Jurkat, Clone E6-1 (cell line): ENCODE results near the gene GAB1.

- RRBS, result no CpG with 5 or more reads among the region's 1 CpG
Measured at GRCh38 chr4:140089420-140089728, 64.6 kb downstream of the MAML3 start.

DNA sequence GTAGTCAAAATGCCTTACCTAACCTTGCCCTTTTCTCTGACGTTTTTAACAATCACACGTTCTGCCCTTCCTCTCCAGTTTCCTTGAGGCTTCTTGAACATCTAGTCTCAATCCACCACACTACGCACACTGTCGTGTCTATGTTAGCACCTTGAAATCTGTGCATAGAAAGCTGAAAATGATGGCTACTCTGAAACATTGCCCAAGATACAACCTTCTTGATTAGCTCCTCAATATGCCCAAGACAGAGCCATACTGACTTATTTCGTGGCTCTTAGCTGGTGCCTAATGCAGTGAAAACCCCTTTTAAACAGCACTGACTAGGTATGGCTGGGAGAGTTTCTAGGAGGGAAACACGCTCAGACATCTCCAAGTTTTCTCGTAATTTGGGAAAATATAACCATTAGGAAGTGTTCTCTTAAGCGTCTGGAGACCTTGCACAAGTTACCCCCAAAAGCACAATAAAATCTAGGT is 29.8 kb downstream of the MAML3 start:
- RRBS, result no CpG with 5 or more reads among the region's 8 CpGs

GRCh38 chr4:140144731-140145247 is 9.2 kb downstream of the MAML3 start:
- RRBS, result no CpG with 5 or more reads among the region's 4 CpGs

DNA sequence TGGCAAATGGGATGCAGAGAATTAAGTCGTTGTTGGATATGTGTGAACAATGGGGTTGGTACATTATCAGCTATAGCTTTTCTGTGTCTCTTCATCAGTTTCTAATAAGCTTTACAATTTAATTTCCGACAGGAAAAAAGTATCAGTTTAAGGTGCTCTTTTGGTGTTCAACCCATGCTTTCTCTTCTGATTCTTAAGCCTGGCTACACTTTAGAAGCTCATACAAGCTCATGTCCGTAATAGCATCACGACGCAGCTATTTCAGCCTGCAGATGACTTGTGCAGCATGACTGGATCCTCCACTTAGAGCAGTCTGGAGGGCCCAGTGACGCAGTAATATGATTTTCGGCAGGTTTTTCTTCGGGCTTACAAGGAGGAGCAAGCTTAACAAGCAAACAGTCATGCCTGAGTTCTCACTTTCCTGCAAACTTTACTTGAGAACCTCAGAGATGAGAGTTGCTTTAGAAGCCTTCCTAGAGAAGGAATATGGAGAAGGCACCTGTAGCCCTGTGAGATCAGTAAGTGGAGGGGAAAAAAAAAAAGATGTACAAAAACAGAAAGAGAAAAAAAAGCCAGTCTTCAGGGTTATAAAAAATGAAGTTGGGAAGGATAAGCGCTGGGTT is 85.3 kb upstream of the MAML3 start:
- RRBS, result no CpG with 5 or more reads among the region's 9 CpGs

DNA sequence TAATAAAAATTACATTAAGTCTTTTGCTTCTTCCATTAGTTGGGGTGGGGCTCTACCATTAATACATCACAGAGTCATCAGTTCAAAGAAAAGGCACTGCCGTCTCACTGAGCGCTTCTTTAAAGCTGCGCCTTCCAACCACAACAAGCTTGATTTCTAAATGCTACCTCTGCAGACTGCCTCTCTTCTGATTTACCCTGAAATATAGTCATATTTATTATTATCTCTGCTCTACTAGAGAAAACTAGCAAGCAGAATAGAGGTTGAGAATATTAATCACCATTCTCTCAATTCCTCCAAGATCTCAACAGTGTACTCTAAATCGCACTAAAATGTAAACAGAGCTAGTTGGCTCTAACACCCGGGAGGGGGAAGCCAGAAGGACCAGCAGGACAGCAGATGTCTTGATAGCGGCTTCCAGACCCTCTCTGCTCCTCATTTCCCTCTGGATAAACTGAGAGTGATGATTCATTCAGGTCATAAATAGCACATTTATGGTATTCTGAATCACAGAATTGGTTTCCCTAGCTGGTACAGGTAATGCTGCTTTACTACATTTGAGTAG is 82.6 kb downstream of the TBC1D9 start:
- RRBS, result no CpG with 5 or more reads among the region's 6 CpGs

DNA sequence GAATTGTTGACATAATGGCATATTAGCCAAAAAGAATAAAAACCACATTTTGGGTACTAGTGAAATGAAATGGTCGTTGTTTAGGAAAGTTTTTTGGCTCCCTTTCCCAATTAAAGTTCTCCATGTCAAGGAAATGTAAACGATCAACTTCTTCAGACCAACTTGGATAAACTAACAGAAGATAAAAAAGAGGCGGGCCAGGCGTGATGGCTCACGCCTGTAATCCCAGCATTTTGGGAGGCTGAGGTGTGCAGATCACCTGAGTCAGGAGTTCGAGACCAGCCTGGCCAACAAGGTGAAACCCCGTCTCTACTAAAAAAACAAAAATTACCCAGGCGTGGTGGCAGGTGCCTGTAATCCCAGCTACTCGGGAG is 60.2 kb downstream of the TBC1D9 start:
- RRBS, result no CpG with 5 or more reads among the region's 9 CpGs

GRCh38 chr4:140698227-140698697 is 57.9 kb downstream of the TBC1D9 start:
- RRBS, result no CpG with 5 or more reads among the region's 12 CpGs

GRCh38 chr4:141638102-141638621 is 1.8 kb downstream of the IL15 start:
- RRBS, result no CpG with 5 or more reads among the region's 3 CpGs

DNA sequence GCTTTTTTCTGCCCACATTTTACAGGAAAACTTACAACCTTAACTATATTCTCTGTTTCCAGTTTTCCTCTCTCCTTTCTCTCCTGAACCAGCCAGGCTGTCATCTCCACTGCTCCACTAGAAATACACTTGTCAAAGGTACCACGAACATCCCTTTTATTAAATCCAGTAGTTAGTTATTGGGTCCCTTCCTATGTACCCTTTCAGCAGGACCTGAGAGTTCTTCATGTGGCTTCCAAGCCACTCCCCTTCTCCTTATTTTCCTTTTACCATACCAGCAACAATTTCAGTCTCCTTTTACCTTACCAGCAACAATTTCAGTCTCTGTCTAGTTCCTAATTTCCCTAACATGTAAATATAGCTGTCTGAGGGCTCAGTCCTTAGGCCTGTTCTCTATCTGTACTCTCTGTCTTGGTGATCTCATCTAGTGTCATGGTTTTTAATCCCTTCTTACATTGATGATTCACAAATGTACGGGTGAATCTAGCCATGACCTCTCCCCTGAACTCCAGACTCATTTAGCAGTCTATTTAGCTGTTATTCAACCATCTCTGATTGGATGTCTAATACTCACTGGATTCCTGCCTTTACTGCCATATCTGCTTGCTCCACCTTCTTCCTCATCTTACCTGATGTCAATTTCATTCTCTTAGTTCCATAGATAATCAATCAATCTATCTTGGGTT is 7.1 kb downstream of the IL15 start:
- RRBS, result no CpG with 5 or more reads among the region's 2 CpGs

- RRBS, result no CpG with 5 or more reads among the region's 4 CpGs
Measured at GRCh38 chr4:142091646-142092239, 455.4 kb downstream of the IL15 start.

GRCh38 chr4:142435646-142436615 is 410.2 kb downstream of the INPP4B start:
- RRBS, result no CpG with 5 or more reads among the region's 12 CpGs

GRCh38 chr4:142645222-142645974 is 200.7 kb downstream of the INPP4B start:
- RRBS, result no CpG with 5 or more reads among the region's 4 CpGs

DNA sequence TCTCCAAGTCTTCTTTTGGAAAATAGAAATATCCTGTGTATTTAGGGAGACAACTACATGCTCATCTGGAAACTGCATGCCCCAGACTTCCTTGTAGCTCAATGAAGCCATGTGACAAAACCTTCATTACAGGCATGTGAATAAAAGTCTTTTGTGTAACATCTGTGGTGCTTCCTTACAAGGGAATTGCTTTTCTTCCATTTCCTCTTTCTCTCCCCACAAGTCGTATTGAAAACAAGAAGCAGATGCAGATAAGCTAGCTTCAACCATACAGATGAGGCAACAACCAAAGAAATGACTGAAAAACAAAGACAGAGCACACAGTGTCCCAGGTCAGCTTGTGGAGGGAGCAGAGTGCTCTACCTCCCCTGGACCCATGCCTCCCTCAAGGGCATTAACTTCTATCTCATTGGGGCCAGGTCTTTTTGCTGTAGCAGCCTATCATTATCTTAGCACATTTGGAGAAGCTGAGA is 115.8 kb upstream of the INPP4B start:
- RRBS, result no CpG with 5 or more reads among the region's 1 CpG

DNA sequence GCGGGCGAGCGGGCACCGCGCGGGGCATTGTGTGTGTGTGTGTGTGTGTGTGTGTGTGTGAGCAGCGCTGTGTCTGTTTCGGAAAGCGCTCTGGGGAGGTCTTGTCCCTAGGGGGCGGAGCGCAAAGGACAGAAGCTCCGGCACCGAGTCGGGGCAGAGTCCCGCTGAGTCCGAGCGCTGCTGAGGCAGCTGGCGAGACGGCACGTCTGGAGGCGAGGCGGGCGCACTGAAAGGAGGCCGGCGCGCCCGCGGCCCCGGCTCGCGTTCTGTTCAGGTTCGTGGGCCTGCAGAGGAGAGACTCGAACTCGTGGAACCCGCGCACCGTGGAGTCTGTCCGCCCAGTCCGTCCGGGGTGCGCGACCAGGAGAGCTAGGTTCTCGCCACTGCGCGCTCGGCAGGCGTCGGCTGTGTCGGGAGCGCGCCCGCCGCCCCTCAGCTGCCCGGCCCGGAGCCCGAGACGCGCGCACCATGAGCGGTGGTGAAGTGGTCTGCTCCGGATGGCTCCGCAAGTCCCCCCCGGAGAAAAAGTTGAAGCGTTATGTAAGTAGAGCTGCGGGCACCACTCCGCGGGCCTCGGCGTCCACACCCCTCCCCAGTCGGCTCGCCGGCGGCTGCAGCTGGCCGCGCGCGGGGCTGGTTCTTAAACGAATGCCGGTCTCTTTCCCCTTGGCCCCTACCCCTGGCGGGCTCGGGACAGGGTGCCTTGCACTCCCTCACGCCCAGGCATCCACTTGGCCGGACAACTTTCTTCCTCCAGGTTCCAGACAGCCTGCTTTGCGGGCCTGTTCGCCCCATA is at the start of gene GAB1:
Gene GAB1, plus strand, starts transcription at position 156 of the 796 bp plus-strand sequence.
- RRBS, result 7% methylated on average over 43 of the region's 85 CpGs

DNA sequence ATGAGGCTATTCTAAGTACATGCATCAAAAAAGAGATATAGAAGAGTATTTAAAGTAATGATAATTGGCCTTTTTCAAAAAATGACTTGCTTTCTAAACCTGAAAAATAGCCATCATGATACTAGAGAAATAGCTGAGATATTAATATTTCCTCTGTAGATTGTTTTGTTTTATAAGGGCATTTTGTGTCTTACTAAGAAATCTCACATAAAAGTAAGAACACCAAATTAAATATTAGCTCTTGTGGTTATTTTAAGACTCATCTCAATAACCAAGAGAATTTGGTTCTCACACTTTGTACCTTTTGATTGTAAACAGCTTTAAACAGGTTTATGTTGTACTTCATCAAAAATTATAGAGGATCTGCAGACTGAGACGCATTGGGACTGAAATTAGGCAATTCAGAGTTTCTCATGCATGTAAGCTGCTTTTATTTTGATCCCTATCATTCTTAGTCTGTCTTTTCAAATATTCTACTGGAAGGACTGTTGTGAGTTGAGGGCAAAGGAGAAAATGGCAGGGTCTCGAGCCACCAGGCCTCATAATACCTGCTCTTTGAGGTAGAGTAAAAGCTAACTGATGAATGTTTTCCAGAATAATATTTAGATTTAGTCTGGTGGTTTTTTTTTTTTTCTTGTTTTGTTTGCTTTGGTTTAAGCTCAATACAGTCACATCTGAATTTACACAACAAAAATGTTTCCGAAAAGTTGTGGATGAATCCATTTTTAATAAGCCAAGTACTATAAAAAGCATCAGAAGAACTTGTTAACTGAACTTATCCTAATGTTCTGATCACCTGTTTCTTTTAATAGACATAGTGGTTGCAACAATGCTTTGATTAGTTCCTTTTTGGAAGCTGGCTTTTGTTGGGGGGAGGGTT is 40.0 kb downstream of the GAB1 start:
- RRBS, result no CpG with 5 or more reads among the region's 3 CpGs

GRCh38 chr4:145004269-145004763 is 93.7 kb downstream of the ANAPC10 start:
- RRBS, result no CpG with 5 or more reads among the region's 2 CpGs

DNA sequence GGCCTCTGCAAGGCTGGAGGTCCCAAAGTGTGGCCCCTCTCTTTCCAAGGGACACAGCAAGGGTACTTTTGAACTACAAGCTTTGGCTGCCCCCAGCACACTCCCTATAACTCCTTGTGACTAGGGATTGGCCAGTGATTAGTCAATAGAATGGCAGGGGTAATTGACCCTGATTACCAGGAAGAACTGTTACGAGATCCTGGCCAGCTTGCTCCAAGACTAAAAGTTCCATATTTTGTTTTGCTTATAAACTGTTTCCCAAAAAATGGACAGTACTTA is 42.4 kb upstream of the SMAD1 start:
- RRBS, result no CpG with 5 or more reads among the region's 1 CpG

DNA sequence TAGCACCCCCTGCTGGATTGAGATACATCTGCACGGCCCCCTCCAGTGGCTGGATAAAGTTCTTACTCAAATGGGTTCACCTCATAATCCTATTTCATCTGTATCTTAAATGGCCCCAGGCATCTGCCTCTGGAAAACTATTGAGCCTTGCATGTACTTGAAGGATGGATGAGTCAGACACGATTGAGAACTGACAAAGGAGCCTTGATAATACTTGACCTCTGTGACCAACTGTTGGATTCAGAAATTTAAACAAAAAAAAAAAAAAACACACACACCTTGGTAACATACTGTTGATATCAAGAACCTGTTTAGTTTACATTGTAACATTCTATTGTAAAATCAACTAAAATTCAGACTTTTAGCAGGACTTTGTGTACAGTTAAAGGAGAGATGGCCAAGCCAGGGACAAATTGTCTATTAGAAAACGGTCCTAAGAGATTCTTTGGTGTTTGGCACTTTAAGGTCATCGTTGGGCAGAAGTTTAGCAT is 61.3 kb upstream of the MMAA start:
- RRBS, result no CpG with 5 or more reads among the region's 4 CpGs

- RRBS, result no CpG with 5 or more reads among the region's 1 CpG
Measured at GRCh38 chr4:145559964-145560489, 59.2 kb upstream of the MMAA start.

DNA sequence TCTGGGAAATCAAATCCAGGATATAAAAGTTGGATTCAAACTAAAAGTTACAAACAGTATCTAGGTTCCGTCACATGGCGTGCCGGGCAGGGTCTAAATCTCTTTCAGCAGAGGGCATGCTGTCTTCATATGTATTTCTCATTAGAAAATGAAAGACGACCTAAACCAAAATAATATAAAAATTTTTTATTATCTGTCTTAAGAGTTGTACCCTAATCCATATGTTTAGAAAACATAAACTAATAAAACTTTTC is 579 bp downstream of the MMAA start:
- RRBS, result no CpG with 5 or more reads among the region's 4 CpGs